HepG2 (cell line): ENCODE measurements around a stretch of chr17.

DNA sequence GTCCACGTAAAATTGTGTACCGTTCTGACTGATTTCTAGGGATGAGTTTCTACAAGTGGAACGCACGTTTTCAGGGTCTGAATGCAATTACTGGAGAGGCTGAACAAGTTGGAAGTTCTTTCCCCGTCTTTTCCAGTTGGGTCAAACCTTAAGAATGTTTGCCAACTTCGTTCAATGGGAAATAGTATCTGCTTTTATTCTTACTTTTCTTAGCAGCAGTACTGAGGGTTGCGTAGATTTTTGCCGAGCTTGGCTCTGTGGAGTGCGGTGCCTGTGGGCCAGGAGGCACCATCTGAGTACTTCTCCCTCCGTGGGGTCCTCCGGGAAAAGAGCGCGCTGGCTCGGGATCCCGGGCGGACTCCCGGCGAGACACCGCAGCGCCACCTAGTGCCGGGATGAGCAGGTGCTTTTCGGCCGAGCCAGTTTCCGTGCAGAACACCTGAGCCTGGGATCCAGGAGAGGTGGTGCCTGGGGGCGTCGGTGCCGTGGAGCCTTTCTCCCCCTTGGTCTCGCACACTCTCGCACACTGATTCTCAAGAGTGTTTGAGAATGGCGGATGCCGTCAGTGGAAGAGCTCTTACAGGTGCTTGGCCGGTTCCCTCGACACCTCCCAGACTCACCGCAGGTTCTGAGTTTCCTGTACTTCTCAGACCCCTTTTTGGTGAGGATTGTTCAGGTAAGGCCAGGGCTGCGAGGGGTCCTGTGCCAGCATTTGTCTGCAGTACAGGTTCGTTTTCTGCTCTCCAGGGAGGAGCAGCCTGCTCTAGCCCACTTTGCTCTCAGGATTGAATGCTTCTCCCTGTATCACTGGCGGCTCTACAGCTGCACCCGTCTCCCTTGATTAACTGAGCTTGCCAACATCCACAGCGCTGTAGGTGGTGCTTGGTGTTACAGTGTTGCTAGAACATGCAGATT is 23.2 kb downstream of the TBCD start:
- RRBS, 2 experiments = no CpG with 5 or more reads among the region's 39 CpGs
CAGE:
- cytosol, long polyA minus RNA = no peak
- cytosol, long polyA plus RNA = no peak
- long polyA plus RNA = no peak
- nucleus, long polyA minus RNA = no peak
- nucleus, long polyA plus RNA = no peak

DNA sequence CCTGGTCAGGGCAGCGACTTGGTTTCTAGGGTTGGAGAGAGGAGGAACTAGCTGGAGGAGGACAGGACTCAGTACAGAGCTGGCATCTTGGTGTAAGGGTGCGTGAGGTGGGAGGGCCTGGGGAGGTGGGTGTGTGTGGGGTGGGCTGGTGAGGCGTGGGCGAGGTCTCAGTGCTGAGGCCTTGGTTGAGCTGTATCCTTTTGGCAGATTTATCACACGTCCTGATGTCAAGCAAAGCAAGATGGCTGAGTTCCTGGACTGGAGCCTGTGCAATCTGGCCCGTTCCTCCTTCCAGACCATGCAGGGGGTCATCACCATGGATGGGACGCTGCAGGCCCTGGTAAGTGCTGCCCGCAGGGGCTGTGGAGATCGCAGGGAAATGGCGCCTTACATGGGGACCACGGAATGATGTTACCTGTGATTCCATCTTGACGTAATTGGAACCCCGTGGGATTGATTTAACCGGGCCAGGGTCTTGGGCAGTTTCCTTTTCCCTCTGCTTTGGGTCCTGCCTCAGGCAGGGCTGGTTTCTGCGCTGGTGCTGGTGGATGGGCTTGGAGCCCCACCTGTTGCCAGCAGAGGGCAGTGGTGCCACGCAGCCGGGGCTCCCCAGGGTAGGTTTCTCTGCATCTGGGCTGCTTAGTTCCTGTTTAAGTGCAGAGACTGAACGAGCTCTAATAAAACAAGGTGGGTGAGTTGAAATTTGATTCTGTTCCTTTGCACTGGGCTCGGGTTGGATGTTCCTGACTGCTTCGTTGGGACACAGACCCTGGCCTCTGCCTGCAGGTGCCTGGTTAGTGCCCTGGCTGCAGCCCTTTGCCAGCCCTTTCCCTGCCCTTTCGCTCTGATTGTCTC is 29.7 kb downstream of the TBCD start:
- RRBS, 2 experiments = 40% methylated on average over 1 of the region's 21 CpGs; no CpG with 5 or more reads in 1 of the 2 experiments
CAGE:
- cytosol, long polyA minus RNA = no peak
- cytosol, long polyA plus RNA = no peak
- long polyA plus RNA = no peak
- nucleus, long polyA minus RNA = no peak
- nucleus, long polyA plus RNA = no peak

- RRBS, 2 experiments = 89 to 93% methylated on average over 2 of the region's 16 CpGs
CAGE:
- cytosol, long polyA minus RNA = no peak
- cytosol, long polyA plus RNA = no peak
- long polyA plus RNA = no peak
- nucleus, long polyA minus RNA = no peak
- nucleus, long polyA plus RNA = no peak
Measured at GRCh38 chr17:82863907-82864607, 24.2 kb upstream of the ZNF750 start.

DNA sequence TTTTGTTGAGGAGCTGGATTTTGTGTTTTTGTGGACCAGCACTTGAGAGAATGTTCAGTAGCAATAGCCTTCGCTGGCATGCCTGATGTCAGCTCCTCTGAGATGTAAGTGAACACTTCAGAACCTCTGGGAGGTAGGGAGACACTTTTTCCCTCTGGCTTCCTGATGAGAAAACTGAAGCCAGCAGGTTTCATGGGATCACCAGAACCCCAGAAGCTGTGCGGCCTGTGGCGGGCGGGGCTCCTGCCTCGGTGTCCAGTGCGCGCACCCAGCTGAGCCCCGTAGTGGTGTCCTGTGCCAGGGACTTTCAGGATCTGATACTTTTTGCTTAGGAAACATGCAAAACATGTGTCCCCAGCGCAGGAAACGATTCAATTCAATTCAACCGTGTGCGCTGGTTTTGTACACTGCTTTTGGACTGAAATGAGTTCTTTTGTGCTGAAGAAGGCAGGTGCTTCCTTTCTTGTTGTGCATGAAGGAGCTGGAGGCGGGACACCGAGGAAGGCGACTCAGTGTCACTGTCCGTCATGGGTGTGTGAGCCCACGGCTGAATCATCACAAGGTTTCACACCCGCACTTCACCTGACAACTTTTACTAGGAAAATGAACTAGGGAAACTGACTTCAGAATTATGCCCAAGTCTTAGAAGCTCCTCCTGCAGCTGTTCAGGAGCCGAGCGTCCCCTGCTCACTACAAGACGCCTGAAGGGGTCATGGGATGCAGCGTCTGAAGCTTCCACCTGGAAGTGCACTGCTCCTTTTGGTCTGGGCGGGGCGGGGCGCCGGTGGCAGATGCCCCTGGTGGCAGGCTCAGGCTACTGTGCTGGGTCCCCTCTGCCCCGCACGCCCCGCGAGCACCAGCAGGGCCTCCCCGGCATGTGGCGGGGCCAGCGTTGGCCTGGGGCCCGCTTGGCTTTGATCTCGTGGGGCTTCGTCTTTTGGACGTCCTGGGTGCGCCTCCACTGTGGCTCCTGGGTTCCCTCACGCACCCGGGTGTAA is 31.4 kb upstream of the ZNF750 start:
- RRBS, 2 experiments = 90 to 98% methylated on average over 6 of the region's 40 CpGs
CAGE:
- cytosol, long polyA minus RNA = no peak
- cytosol, long polyA plus RNA = no peak
- long polyA plus RNA = no peak
- nucleus, long polyA minus RNA = no peak
- nucleus, long polyA plus RNA = no peak

DNA sequence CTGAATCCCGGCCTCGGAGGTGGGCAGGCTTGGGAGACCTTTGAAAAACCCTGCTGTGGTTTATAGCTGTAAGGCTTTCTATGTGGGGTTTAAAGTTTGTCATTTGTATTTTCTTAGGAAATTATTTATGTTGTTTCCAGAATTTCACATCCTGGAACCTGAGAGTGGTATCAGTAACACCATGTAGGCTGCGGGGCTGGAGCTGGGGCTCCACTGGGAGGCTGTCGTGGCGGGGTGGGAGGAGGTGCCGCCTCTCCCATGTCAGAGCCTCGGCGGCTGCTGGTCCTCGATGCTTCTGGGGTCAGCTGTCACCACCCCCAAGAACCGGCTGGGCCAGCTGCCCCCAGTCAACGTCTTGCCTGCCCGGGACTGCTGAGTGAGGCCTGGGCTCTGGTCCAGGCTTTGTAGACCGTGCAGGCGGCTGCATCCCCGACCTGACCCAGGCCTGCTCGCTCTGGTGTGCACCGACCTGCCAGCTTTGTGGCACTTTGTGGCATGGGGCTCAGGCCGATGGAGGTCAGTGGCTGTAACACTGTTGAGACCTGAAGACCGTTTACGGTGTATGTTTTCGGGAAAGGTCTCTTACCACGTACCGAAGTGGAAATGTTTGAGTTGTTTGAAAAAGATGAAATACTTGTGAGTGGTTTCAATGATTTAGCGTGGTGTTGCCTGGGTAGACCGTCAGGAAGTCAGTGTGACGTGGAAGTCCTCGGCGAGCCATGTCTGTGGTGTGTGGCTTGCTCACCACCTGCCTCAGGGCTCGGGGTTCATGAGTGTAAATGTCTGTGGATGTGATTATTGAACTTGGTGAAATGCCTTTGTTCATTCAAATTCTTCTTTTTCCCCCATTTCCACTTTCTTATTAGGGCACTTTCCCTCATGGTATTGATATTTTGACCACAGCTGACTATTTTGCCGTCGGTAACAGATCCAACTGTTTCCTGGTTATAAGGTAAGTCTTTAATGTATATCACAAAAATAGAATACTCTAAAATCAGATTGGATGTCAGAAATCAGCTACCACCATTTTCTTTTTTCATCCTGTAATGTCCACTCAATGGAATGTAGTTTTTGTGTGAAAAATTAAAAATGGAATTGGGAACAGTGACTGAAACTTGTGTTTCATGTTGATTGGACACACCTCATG is 53.2 kb upstream of the ZNF750 start:
- RRBS, 2 experiments = 98 to 100% methylated on average over 3 of the region's 31 CpGs
CAGE:
- cytosol, long polyA minus RNA = no peak
- cytosol, long polyA plus RNA = no peak
- long polyA plus RNA = no peak
- nucleus, long polyA minus RNA = no peak
- nucleus, long polyA plus RNA = no peak

DNA sequence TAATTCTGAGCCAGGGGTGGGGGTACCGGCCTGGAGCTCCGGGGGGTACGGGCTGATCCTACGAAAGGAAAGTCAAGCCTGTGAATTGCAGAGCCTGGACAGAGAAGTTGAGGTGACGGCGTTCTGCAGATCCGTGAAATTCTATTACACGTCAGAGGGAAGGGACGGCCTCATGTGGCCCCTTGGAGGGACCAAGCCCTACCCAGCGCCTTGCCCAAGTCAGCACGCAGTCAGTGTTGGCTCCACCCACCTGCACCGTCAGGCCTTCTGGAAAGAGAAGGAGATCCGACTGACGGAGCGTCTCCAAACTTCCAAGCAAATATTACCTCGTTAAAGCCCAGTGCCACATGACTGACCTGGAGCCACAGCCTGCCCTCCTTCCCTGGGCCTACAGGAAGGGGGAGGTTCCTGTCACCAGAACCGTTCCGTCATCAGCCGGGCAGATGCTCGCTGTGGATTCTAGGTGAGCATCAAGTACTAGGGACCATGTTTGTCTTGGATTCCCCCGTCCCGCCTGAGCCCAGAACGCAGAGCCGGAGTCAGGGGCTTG is 5.0 kb upstream of the B3GNTL1 start:
- RRBS, 2 experiments = 42 to 48% methylated on average over 6 of the region's 24 CpGs
CAGE:
- cytosol, long polyA minus RNA = no peak
- cytosol, long polyA plus RNA = no peak
- long polyA plus RNA = no peak
- nucleus, long polyA minus RNA = no peak
- nucleus, long polyA plus RNA = no peak

GRCh38 chr17:83073322-83074303 is 5.8 kb upstream of the METRNL start:
- RRBS, 2 experiments = 12% methylated on average over 12 of the region's 45 CpGs
CAGE:
- cytosol, long polyA minus RNA = no peak
- cytosol, long polyA plus RNA = no peak
- long polyA plus RNA = no peak
- nucleus, long polyA minus RNA = no peak
- nucleus, long polyA plus RNA = no peak

DNA sequence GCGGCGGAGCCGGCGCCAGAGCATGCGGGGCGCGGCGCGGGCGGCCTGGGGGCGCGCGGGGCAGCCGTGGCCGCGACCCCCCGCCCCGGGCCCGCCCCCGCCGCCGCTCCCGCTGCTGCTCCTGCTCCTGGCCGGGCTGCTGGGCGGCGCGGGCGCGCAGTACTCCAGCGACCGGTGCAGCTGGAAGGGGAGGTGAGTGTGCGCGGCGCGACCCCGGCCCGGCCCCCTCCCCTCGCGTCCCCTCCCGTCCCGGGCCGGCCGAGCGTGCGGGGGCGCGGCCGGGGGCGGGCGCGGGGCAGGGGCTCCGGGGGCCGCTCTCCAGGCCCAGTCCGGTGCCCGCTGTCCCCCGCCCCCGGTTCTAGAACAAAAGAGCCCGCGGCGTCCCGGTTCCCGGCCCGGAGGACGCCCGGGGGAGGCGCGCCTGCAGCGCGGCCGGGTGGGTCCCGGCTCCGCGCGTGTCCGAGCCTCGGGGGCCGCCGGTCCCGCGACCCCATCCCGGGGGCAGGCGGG is 440 bp downstream of the METRNL start:
- RRBS, 2 experiments = 3 to 5% methylated on average over 36 of the region's 82 CpGs
CAGE:
- cytosol, long polyA minus RNA = no peak
- cytosol, long polyA plus RNA = no peak
- long polyA plus RNA = no peak
- nucleus, long polyA minus RNA = no peak
- nucleus, long polyA plus RNA = no peak

GRCh38 chr17:83089214-83090202 is 10.1 kb downstream of the METRNL start:
- RRBS, 2 experiments = 38 to 41% methylated on average over 5 of the region's 55 CpGs
CAGE:
- cytosol, long polyA minus RNA = no peak
- cytosol, long polyA plus RNA = no peak
- long polyA plus RNA = no peak
- nucleus, long polyA minus RNA = no peak
- nucleus, long polyA plus RNA = no peak

DNA sequence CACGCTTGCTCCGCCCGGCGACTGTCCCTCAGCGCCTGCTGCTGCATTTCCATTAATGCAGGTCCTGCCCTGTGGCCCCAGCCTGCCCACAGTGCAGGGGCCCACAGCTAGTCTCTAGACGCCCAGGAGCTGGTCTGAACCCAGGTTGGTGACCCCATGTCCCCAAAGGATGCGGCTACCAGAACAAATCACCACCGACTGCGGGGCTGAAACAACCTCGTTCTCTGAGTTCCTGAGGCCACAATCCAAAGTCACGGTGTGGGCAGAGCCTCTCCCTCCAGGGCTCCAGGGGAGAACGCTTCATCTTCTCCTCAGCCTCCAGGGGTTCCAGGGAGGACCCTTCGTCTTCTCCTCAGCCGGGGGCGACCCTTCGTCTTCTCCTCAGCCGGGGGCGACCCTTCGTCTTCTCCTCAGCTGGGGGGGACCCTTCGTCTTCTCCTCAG is 15.8 kb downstream of the METRNL start:
- RRBS, 2 experiments = 86 to 87% methylated on average over 5 of the region's 20 CpGs
CAGE:
- cytosol, long polyA minus RNA = no peak
- cytosol, long polyA plus RNA = no peak
- long polyA plus RNA = no peak
- nucleus, long polyA minus RNA = no peak
- nucleus, long polyA plus RNA = no peak

DNA sequence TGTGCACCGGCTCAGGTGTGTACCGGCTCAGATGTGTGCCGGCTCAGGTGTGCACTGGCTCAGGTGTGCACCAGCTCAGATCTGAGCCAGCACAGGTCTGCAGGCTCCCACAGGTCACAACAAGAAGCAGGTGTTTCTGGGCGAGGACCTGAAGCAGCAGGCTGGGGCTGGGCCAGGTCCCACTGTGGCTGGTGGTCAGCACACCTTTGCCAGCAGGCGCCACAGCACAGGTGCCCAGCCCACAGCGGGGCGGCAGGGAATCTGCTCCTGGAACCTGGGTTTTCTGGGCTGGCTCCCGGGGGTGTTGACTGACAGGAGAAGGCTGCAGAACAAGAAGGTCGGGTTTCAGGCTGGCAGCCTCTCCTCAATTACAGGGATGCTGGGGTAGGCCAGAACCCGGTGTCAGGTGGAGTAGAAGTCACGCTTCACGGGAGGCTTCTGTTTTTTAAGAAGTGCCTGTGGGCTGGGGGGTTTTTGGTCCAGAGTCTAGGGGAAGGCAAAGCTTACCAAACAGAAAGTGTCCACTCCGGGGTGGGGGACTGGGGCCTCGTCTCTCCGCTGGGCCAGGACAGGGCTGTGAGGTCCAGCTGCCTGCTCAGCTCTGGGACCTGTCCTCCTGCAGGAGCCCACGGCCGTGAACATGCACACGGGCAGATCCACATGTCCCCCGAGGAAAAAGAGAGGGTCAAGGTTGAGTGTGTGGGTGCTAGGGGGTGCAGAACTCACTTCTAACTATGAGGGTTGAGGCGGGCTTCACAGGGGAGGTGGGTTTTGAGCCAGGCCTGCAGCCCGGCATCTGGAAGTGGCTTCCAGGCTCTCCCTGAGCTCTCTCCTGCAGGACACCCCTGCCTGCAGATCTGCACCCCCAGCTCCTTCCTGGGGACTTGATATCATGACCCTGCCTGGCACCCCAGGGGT is 17.6 kb downstream of the METRNL start:
- RRBS, 2 experiments = 54 to 61% methylated on average over 2 to 4 of the region's 21 CpGs
CAGE:
- cytosol, long polyA minus RNA = no peak
- cytosol, long polyA plus RNA = no peak
- long polyA plus RNA = no peak
- nucleus, long polyA minus RNA = no peak
- nucleus, long polyA plus RNA = no peak

DNA sequence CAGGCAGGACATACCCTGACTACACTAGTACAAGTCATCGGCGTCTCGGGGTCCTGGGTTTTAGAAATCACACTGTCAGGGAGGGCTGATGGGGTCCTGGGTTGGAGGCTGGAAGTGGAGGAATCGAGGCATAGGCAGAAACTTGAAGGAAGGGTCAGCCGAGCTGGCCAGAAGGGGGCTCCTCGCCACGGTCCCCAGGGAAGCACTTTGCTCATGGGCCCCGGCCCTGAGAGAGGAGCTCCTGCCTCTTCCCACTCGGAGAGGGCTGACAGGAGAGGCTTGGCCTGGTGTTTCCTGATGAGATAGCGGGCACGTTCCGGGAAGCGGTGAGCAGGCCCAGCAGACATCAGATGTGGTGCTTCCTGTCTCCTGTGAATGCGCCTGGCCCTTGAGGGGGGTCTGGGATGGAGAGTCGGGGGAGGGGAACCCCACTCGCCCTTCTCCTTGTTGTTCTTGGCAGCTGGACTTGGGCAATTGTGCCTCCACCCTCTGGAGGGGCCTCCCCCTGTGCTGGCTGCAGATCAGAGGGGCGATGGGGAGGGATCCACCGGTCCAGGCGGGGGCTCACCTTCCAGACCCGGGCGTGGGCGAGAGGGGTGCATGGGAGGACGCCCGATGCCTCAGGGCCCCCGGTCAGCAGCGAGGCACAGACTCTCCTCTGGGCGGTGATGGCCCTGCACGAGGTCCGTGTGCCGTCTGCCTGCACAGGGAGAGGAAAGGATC is 25.2 kb downstream of the METRNL start:
- RRBS, 2 experiments = 8 to 11% methylated on average over 10 of the region's 30 CpGs
CAGE:
- cytosol, long polyA minus RNA = no peak
- cytosol, long polyA plus RNA = no peak
- long polyA plus RNA = no peak
- nucleus, long polyA minus RNA = no peak
- nucleus, long polyA plus RNA = no peak

DNA sequence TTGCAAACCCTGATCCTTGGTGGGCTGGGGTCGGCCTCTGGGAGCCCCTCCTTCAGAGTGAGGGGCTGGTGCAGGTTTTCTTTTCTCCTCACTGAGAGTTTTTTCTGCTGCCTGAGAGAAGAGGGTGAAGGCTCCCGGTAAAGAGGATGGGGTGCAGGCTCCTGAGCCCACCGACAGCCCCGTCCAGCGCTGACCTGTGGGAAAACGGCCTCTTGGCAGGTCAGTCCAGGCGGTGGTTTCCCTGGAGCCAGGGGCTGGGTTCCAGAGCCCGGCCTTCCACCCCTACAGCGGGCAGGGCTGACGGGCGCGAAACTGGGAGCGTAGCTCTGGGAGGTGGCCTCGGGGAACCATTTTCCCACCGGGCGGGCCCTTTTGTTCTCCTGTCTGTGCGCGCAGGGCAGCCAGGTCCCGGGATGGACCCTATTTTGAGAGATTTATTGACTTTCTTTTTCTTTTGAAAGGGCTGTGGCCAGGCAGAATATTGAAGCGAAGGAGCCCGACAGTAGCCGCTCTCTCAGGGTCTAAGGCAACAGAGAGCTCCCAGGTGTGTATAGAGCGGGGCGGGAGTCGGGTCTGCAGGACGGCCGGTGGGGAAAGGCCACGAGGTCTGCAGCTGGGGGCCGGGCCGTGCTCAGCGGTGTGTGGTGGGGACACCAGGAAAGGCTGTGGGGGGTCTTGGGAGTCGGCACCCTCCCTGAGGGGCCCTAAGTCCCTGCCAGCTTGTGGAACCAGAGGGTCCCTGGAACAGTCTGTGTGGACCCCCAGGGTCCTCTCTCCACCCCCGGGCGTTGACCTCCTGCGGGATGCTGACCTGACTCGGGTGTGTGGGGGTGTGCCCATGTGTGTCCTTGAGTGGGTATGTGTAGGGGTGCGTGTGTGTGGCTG is 32.3 kb downstream of the METRNL start:
- RRBS, 2 experiments = 51 to 60% methylated on average over 9 to 10 of the region's 37 CpGs
CAGE:
- cytosol, long polyA minus RNA = no peak
- cytosol, long polyA plus RNA = no peak
- long polyA plus RNA = no peak
- nucleus, long polyA minus RNA = no peak
- nucleus, long polyA plus RNA = no peak

DNA sequence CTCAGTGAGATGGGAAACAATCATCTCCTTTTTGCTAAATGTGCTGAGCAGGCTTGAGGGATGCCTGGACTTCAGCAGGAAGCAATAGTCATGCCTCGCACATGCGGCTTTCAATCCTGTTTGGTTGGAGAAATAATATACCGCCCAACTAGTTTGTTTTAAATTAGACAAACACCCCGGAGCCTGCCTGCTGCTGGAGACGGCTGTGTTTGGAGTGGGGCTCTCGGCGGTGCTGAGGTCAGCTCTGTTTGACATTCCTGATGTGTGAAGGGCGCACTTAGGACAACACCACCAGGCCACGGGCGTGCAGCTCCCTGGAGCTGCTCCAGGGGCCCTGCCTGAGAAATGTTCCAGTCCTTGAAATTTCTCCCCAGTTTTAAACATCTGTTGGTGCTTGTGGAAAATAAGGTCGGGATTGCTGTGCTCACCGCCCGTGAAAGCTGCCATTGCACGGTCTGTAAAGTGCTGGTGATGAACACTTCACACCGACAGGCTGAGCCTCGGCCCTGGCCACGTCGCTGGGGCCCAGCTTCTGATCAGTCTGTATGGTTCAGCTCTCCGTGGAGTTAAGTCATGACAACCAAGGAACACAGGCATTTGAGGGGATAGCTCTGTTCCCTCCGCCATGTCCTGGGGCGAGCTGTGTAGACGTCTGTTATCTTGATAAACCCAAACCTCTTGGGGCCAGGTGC is 110.4 kb downstream of the METRNL start:
- RRBS, 2 experiments = no CpG with 5 or more reads among the region's 22 CpGs
CAGE:
- cytosol, long polyA minus RNA = no peak
- cytosol, long polyA plus RNA = no peak
- long polyA plus RNA = no peak
- nucleus, long polyA minus RNA = no peak
- nucleus, long polyA plus RNA = no peak

DNA sequence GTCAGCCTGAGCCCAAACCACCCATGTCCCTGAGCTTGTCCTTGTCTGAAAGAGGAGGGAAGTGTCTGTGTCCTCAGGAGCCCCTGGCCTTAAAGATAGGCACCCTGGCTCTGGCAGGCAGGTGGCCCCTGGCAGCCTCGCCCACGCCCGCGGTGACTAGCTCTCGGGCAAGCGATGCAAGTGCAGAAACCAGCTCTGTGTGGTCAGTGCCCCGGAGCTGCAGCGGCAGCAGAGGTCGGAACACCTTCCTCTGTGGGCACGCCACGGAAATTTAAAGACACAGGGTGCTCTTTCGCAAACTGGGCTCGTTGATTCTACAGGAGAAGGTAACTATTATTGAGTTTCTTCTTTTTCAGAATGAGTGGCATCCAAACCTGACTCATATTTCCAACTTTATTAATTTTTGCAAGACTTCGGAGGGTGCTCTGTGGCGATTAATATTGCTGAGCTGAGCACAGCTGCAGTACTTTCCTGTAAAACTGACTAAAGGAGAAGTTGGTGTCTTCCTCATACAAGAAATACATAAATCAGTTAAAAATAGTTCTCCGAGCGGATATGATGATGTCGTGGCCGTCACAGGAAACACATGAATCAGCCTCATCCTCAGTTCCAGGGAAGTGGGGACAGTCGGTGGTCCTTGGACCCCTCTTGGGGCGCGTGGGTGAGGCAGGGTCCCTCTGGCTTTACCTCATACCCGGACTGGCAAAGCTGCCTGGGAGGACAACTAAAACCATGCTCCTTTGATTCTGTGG is 120.2 kb downstream of the METRNL start:
- RRBS, 2 experiments = 14 to 17% methylated on average over 3 of the region's 23 CpGs
CAGE:
- cytosol, long polyA minus RNA = no peak
- cytosol, long polyA plus RNA = no peak
- long polyA plus RNA = no peak
- nucleus, long polyA minus RNA = no peak
- nucleus, long polyA plus RNA = no peak